Measurements from ENCODE around the genes GAL, MRGPRD and FGF3.

GRCh38 chr11:68579674-68580333, 104.5 kb upstream of the GAL start:
- RRBS, result no CpG with 5 or more reads among the region's 11 CpGs

DNA sequence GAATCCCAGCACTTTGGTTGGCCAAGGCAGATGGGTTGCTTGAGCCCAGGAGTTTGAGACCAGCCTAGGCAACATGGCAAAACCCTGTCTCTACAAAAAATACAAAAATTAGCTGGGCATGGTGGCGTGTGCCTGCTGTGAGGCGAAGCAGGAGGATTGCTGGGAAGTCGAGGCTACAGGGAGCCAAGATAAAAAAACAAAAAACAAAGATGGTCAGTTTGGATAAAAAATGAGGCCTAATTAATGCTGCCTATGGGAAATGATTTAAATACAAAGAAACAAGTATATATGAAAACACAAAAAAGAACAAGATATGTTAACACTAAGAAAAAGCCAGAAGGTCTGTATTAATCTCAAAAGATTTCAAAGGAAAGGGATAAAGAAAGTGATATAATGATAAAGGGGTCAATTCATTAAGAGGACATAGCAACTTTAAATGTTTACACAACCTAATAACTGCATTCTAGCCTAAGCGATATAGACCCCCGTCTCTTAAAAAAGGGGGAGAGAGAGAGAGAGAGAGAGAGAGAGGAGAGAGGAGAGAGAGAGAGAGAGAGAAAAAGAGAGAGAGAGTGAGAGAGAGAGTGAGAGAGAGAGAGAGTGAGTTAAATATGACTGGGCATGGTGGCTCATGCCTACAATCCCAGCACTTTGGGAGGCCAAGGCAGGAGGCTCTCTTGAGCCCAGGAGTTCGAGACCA, 90.4 kb upstream of the GAL start:
- RRBS, result no CpG with 5 or more reads among the region's 6 CpGs

GRCh38 chr11:68682995-68683382, 1.4 kb upstream of the GAL start:
- RRBS, result no CpG with 5 or more reads among the region's 5 CpGs

GRCh38 chr11:68684142-68685320, at the start of gene GAL:
GAL (plus strand) TSS chr11:68684544.
- RRBS, result 6% methylated on average over 49 of the region's 126 CpGs

GRCh38 chr11:68772807-68773447, 21.6 kb upstream of the TESMIN start:
- RRBS, result no CpG with 5 or more reads among the region's 30 CpGs

- RRBS, result no CpG with 5 or more reads among the region's 7 CpGs
These were observed at the start of gene MRGPRD for GRCh38 chr11:68980865-68981332. MRGPRD (minus strand) TSS chr11:68980986.

- RRBS, result no CpG with 5 or more reads among the region's 8 CpGs
These were observed 12.6 kb downstream of the TPCN2 start for GRCh38 chr11:69061416-69061680.

GRCh38 chr11:69099887-69100406, 51.2 kb downstream of the TPCN2 start:
- RRBS, result 79% methylated on average over 1 of the region's 12 CpGs

DNA sequence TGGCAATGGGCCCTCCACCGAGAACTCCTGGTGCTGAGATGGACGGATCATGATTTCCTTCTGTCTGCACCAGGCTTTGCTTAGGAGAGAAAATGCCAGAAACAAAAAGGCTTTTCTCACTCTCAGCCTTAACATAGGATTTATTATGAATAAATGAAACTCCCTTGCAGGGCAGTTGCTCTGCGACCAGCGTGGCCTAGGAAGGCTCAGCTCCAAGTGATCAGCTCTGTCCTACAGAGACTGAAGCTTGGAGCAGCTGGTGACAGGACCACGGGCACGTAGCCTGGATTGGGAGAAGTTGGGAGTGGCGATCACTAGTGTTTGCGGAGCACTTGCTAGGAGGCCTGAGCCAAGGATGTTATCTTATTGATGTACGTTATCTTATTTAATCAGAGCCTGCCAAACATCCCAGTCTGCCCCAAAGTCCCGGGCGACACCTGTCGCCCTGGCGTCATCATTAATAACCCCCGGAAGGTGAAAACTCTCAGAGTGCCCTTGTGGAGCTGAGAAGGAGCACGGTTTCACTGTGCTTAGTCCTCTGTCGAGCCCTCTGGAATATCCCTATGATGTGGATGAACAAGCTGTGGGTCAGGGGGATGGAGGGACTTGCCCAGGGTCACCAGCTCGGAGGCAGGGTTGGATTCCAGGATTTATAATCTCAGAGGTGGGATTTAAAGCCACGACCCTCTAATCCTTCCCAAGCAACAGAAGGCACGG, 40.8 kb upstream of the SMIM38 start:
- RRBS, result 39% methylated on average over 5 of the region's 19 CpGs

DNA sequence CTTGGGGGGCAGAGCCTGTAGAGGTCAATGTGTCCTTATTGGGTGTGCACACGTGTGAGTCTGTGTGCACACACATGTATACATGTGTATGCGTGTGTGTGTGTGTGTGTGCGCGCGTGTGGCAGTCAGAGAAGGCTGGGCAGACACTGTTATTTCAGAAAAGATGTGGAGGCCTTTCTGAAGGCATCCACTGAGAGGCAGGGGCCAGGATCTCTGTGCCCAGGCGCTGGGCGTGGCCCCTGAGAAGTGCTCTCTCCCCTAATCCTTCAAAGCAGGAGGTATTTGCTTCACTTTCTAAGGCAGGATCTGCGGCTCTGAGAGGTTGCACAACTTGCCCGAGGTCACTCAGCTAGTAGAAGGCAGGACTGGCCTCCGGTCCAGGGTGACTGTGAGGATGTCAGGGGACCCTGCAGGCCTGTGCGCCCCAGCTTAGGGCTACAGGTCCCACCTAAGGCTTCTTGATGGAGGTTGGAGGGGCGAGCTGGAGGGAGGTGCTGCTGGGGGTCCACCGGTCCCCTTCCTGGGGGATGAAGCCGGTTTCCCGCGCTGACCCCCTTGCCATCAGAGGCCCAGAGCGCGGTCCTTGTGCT, 860 bp downstream of the SMIM38 start:
- RRBS, result no CpG with 5 or more reads among the region's 18 CpGs

- RRBS, result 100% methylated on average over 1 of the region's 12 CpGs
These were observed 10.8 kb downstream of the SMIM38 start for GRCh38 chr11:69166502-69166934.

DNA sequence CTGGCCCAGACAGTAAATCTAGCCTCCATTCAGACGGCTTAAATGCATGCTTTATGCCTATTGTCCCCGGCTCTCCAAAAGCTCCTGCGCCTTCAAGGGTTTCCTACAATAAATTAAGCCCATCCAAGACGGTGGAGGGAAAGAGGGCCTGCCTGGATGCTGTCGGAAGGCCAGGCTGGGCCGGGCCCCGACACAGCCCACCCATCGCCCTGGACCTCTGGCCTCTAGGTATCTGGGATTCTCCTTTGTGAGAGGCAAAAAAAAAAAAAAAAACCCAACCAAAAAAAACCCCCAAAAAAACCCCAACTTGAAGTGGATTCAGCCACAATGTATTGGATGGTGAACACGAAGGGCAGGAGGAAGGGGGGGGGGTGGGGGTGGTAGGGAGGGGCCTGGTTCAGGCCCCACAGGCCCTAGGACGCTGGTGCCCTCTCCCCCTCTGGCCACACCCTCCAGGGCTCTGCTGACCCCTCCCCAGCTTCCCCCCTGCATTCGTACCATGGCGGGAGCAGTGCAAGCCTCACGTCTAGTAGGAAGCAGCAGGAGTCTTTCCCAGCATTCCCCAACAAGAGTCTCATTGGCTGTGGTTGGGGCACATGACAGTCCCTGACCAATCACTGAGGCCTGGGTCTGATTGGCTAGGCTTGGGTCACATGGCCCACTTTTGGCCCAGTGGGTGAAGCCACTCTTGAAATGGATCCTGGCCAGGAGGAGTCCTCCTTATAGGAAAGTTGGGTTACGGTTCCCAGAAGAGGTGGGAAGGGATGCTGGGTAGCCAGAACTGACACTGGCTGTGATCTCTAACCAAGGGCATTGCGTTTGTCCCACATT, 59.4 kb upstream of the MYEOV start:
- RRBS, result no CpG with 5 or more reads among the region's 15 CpGs

GRCh38 chr11:69420407-69420917, 126.5 kb downstream of the MYEOV start:
- RRBS, result no CpG with 5 or more reads among the region's 14 CpGs

- RRBS, result no CpG with 5 or more reads among the region's 20 CpGs
These were observed 161.1 kb upstream of the CCND1 start for GRCh38 chr11:69479738-69480400.

DNA sequence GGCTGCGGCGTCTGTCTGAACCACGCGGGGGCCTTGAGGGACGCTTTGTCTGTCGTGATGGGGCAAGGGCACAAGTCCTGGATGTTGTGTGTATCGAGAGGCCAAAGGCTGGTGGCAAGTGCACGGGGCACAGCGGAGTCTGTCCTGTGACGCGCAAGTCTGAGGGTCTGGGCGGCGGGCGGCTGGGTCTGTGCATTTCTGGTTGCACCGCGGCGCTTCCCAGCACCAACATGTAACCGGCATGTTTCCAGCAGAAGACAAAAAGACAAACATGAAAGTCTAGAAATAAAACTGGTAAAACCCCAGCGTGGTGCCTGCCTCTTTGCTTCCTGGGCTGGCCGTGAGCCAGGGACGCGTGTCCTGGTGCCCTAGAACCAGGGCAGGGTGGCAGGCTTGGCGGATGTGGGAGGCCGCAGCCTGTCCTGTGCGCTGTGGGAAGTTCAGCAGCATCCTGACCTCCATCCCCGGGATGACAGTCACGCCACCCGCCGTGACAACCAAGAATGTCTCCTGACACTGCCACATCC, 13.3 kb downstream of the CCND1 start:
- RRBS, result 25% methylated on average over 4 of the region's 29 CpGs

- RRBS, result 33% methylated on average over 6 of the region's 18 CpGs
These were observed 3.1 kb downstream of the FGF19 start for GRCh38 chr11:69700591-69701279.

DNA sequence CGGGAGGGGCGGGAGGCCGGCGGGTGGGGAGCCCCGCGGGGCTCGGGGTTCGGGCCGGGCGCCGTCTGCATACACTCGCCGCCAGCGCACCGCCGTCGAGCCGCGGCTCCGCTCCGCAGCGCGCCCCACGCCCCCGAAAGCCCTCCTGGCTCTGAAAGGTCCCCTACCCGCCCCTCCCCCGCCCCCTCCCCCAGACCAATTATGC, at the start of gene FGF3:
Gene FGF3 (minus strand): TSS at position 153 of the 205 bp plus-strand sequence.
- RRBS, result 3% methylated on average over 7 of the region's 27 CpGs

DNA sequence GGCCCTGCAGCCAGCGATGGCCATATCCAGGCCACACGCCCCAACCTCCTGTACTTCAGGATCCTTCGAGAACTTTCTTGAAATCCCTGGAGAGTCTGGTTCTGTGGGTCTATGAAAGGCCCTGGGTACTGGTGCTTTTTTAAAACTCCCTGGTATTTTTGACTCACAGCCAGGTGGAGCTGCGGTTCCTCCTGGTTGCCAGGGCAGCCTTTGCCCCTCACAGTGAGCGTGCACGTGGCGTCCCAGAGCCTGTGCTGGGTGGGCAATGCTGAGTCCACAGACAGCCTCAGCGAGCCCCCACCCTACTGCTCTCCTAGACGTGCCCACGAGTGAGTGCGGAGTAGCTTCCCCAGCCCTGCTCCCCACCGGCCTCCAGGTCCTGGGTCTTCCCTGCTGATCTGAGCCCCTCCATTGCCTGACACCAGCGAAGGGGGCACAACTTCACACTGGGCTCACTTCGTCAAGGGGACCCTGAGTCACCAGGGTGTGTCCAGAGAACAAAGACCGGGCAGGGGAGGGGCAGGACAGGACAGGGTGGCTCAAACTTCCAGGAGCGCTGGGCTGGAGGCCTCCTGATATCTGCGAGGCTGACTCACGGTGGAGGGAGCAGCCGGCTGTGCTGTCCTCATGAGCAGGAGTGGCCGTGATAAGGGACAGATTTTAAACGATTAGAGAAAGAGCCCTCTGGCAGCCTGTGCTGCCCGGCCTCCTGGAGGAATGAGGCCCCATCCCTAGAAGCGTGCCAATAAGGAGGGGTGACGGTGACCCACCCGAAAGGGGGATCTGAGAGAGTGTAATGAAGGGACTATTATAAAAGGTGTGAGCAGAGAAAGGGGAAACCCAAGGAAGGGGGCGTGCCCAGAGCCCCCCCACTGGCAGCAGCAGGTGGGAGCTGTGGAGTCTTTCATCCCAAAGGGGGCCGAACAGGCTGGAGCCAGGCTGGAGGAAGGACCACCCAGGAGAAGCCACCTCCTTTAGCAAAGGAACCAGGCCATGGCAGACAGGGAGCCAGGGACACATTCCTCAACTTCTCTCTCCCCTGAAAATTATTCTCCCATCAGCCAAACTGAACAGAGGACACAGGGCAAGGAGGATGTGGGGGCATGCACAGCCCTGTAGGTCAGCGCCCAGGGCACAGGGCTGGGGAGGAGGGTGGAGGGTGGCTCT, 129.3 kb upstream of the FGF3 start:
- RRBS, result 9% methylated on average over 6 of the region's 28 CpGs

- RRBS, result 7% methylated on average over 31 of the region's 93 CpGs
These were observed 92.2 kb upstream of the ANO1 start for GRCh38 chr11:69985580-69986738.

GRCh38 chr11:69986739-69987551, 91.2 kb upstream of the ANO1 start:
- RRBS, result 77% methylated on average over 3 of the region's 17 CpGs

All from zone of skin (tissue), 1 donor.